Helper T cell (primary cell): ENCODE results near the genes NBPF9 and NBPF19.

- PRO-cap, 2 experiments = peak in 2 of 2 experiments; most common plus-strand start chr1:149102781 (in 2)
Measured at GRCh38 chr1:149102596-149103001, 752 bp downstream of the NBPF9 start.

GRCh38 chr1:149103127-149103893 is at the start of gene NBPF9:
NBPF9 (minus strand) TSS chr1:149103551.
- PRO-cap, 2 experiments = peak in 2 of 2 experiments; most common plus-strand start chr1:149103473 (in 1); most common minus-strand start chr1:149103551 (in 2)

GRCh38 chr1:149229646-149230301 is 126.4 kb upstream of the NBPF9 start:
- PRO-cap, 2 experiments = no peak in any of the 2 experiments

GRCh38 chr1:149472228-149472986 is 2.4 kb upstream of the NBPF19 start:
- PRO-cap, 2 experiments = no peak in any of the 2 experiments

DNA sequence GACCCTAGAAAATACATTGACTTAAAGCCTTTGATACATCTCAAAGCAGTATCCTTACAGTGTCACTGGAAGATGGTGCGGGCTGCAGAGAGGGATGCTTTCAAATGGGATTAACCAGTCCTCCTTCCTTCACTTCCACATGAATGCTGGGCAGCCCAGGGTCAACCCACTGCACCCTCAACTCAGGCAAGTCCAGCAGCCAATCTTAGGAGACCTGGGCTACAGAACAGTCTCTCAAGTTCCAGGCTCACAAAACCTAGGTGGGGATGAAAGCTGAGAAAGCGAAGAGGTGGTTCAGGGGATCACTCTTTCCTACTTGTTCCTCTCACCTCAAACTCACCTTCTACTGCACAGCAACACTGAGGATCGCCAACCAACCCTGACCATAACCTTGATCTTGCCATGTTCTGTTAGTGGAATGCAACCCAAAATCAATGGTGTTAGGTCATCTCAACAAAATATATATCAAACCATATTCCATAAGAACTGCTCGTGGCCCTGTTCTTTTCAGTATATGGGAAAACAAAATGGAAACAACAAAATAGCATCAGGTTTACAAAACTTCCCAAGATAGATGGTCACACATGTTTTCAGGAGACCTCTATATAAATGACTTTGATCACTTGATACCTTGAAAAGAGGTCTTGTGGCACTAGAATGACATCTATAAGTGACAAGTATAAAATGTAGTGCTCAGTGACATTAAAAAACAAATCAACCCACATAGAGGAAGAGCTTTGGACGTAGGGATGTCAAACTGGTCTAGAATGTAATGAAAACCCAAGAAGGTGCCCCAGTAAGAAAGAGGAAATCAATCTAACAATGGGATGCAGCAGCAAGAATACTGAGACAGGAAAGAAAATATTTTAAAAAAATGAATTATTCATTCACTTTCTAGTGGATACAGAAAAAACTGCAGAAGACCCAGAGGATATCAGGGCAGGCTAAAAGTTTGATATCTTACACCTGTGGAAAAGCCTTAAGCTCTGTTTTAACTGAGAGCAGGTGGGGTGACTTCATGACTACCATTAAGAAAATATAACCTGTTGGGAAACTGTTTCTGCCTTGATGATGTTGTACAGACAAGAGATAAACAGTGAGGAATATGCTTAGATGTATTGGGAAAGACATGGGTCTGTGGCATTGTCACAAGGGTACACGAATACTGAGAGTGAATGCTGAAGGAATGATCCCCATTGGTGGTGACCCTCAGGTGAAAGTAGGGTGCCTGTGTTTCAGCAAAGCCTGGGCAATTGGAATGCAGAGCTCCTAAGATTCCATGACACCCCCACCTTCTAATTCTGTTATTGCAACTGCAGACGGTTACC is at the start of gene NBPF19:
NBPF19 (plus strand) TSS at position 724 of the 1,328 bp plus-strand sequence.
- PRO-cap, 2 experiments = no peak in any of the 2 experiments

DNA sequence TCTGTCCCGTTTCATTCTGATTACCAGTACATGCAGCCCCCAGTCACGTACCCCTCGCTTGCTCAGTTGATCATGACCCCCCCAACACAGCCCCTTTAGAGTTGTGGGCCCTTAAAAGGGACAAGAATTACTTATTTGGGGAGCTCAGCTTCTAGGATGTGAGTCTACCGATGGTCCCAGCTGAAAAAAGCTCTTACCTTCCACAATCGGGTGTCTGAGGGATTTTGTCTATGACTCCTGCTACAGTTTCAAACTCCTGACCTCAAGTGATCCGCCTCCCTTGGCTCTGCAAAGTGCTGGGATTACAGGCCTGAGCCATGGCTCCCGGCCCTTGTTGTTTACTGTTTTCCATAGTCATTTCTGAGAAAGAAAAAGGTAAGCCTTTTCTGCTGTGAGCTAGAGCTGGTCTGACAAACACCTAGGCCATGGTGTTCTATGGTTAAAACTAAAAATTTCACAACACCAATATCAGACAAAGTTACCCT is 57.5 kb downstream of the PPIAL4C start:
- PRO-cap, 2 experiments = no peak in any of the 2 experiments

- PRO-cap, 2 experiments = no peak in any of the 2 experiments
Measured at GRCh38 chr1:149712352-149712997, 70.0 kb upstream of the FCGR1A start.

DNA sequence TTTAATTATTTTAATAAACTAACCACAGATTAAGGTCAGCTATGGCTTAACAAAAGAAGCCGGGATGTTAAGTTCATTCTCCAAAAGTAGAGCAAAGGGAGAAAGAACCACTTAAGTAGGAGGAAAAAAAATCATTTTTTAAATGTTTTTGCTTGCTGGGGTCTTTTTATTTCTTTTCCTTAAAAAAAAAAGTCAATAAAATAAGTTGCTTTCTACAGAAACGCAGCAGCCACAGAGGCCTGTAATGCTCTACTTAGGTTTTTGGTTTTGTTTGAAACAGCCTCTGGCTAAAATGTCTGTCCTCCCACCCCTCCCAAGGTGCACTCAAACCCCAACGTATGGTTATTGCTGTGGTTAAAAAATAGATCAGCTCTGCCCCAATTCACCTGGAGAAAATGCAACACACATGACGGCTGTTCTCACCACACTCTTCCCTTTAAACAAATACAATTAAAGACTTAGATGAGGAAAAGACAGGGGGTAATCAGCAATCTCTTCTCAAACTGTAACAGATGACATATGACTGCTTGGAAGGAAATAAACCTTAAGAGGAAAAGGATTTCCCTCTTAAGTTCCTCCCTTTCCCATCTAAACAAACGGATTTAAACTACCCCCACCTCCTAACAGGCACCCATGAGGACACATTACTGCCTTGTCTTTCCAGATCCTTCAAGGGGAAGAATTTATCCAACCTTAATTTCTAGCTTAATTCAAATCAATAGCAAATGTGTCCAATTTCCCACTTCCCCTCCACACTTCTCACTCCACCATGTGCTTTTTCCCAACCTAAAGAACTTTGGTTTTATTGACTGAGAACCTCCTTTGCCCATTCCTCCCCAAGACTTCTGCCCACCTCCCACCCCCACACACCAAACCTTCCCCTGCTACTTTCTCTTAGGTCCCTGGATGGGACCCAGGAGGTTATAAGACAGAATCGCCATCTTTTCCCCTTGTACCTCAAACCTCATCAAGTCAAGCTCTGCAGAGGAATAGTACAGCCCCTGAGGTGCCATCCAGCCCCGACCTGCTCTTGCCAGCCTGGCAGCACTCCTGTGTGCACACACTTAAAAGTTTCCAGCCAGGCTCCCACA is 6.3 kb upstream of the MTMR11 start:
- PRO-cap, 2 experiments = no peak in any of the 2 experiments

DNA sequence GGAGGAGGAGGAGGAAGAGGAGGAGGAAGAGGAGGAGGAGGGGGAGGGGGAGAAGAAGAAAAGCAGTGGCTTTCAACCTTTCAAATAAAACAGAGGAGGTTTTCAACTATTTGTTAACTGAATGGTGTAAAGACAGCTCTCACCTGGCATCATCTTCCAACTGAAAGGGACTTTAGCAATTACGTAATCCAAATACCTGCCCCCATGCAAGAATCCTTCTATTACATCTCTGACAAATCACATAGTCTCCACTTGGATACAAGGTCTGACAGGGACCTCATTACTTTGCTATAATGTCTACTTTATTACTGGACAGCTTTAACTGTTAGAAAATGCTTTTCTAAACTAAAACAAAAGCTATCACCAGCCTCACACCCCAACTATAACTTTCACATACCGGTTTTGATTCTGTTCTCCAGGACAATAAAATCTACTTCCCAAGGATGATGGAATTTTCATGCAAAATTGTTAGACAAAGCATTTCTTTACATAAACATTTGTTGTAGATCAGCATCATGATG is 29.4 kb downstream of the OTUD7B start:
- PRO-cap, 2 experiments = no peak in any of the 2 experiments

DNA sequence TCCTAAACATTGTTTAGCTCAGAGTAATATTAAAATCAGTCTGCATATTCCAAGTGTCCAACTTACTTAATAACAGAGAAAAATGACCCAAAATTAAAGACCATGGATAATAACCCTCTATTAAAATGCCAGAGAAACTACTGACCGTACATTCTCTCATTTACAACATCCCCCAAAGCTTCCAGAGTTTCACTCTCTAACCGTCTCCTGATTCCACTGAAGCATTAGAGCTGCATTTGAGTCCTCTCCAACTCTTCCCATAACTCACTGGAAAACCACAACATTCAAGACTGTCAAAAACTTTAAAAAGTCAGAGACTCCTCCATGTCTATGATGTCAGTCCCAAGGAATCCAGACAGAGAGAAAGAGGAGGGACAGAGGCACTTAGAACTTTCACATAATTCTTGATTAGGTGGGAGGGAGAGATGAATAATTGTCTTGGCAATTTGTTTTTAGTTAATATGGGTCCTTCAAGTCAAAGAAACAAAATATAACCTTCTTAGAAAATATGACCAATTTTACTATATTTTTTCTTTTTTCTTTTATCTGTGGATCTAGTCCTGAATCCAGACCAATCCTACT is 24.1 kb downstream of the OTUD7B start:
- PRO-cap, 2 experiments = no peak in any of the 2 experiments

DNA sequence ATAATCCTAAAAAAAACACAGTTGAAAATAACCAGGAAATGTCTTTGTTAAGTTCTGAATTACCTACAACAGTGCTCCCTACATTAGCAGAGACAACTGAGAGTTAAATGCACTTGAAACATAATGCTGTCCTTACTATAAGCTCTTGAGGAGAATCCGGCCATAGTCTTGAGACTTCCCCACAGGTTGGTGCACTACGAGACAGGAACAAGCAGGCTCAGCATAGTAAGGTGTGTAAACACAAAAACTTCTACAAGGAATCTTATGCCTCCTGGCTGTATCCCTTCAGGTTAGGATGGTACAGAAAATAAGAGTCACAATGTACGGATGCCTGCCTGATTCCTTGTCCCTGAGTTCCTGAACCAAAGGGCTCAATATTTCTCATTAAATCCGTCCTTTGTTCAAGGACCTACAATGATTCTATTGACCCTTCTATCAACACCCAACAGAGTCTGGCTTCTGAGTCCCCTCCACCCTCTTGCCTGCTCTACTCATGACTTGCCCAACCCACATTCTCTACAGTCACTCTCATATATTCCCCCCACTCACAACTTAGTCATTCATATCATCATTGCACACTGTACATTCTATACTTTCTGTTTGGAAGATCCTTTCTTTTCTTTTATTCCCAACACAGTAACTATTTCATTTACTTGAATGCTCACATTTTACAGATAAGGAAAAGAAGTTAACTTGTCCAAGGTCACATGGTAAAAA is 3.8 kb downstream of the OTUD7B start:
- PRO-cap, 2 experiments = no peak in any of the 2 experiments

DNA sequence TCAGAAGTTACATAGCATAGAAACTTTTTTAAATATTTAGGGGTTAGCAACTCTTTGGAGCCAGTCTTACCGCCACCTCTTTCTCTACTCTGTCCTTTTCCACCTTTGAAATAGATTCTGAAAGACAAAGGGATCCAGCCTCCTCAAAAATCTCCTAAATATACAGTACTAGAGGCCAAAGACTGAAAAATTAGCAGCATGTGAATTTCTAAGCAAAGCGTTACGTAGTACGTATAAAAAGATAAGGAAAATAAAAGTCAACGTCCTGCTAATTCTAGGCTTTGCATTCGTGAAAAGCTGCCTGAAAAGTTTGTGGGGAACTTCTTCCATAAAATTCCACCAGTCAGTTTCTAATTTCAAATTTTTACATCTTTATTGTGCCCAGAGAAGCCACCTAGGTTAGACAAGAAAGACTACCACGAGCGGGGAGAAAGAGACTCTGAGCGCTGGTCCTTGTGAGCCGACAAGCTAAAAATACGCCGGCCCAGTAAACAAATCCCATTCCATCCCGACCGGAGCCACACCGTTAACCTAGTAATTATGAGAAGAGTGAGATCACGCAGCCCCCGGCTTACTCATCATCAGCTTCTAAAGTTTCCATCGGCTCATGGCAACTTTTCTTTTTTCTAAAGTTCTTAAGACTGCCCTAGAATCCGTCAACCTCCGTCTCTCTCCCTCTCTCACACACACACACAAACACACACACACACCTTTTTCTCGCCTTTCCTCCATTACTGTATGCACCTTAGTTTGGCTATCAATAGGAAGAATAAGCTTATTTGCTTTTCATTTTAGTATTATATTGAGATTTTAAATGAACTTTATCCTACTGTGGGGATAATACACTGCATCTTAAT is 1.0 kb downstream of the OTUD7B start:
- PRO-cap, 2 experiments = no peak in any of the 2 experiments

DNA sequence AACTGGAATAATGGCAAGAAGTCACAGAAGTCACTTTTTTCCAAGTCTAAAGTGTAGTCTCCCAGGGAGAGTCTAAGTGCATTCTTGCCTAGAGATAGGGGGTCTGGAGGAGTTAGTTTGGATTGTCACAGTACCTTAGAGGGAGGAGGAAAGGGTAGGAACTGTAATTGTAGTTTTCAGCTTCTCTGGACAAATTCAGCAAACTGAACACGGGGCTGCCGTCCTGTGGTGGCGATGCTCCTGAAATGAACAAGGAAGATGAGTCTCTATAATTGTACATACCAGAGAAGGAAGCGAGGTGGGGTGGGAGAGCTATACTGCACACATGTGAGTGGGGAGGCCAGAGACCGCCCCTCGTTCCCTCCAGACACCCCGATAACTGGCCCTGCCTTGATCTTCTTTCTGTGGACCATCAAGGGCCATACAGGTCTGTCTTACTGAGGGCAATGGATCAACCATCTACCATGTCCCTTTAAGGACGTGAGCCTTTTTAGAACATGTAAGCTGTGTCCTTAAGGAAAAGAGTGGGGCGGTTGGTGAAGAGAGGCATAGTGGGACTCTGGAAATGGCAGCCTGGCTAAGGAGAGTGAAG is 5.6 kb downstream of the PLEKHO1 start:
- PRO-cap, 2 experiments = no peak in any of the 2 experiments

DNA sequence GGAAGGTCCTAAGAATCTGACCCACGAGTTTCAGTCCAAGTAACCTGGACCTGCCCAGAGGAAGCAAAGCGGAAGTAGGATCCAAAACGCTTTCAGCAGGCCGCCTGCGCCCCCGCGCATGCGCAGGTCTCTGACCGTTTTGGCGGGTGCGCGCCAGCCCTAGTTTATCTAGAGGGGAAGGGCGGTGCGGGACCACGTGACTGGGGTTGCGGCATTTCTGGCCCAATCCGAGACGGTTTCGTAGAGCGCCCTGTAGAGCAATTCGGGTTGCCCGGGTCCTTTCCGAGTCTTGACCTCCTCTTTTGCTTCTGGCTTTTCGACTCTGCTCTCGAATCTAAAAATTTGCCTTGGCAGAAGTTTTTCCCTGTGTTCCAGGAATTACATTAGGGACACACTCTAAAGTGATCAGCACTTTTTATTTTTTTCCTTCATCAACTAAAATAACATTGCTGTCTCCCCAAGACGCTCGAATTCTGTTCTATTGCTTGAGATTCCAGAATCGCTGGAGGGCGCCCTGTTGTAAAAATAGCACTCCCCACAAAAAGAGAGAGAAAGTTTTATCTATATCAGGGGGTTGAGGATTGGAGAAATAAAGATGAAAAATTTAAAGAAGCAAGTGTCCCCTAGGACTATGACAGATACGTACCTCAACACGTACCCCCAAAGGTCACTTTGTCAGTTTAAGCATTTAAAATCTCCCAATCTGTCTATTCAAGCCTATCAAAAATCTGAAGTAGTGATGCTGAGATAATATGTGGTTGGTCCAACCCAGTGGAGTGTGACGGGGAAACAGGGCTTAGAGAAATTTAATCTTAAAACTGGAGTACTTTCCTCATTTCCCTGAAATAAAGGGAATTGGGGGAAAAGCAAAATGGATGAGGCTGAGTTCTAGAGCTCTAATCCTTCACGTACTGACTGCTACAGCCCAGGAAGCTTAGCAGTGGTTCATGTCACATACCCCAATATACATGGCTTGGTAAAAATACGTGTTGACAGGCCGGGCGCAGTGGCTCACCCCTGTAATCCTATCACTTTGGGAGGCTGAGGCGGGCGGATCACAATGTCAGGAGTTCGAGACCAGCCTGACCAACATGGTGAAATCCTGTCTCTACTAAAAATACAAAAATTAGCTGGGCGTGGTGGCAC is 22.0 kb downstream of the ANP32E start:
- PRO-cap, 2 experiments = peak in 2 of 2 experiments; most common plus-strand start position 225 of the sequence (in 1); most common minus-strand start position 135 of the sequence (in 2)

- PRO-cap, 2 experiments = no peak in any of the 2 experiments
Measured at GRCh38 chr1:150236867-150237444, 1.0 kb upstream of the ANP32E start.

- PRO-cap, 2 experiments = no peak in any of the 2 experiments
Measured at GRCh38 chr1:150256300-150257333, 957 bp upstream of the CA14 start.

- PRO-cap, 2 experiments = no peak in any of the 2 experiments
Measured at GRCh38 chr1:150267661-150267830, 1.3 kb downstream of the APH1A start.

DNA sequence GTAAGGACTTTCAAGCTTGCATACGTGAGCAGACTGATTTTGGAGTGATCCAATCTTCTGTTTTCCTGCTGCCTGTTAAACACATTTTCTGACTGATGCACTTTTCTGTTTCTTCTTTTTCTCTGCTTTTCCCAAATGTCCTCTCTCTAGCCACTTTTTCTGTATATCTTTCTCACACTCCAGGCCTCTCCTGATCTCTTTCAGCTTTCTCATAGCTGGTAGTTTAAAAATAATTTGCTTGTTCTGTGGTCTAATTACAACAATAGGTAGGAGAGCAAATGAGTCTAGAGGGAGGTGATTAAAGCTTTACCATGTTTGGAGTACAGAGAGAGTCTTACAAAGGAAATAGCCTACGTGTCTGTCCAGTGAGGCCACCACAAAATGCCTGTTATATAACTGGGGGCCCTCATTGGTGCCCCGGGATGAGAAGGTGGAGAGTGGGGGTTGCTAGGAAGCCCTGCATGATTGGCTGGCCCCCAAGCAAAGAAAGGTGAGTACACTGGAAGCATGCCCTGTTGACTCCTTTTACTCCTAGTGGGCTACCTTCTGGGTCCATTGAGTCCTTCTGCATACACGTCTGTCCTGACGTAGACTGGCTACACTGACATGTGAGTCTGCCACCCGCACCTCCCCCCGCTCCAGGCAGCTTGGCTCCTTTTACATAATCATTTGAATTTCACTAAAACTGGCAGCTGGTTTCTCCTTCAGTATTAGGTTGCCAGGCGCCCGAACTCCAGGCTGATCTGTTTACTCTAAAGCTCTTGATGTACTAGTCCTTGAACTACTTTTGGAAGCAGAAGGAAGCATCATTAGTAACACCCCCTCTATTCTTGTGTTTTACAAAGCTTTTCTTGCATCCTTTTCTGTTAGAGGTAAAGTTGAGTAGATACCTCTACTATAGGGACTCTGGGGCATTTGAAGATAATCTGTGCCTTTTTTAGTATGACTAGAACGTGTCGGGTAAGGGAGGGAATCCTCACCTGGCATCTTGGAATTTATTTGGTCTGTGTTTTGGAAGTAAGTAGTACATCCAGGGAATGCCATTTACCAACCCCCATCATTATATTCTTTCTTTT is 8.6 kb downstream of the MRPS21 start:
- PRO-cap, 2 experiments = no peak in any of the 2 experiments

DNA sequence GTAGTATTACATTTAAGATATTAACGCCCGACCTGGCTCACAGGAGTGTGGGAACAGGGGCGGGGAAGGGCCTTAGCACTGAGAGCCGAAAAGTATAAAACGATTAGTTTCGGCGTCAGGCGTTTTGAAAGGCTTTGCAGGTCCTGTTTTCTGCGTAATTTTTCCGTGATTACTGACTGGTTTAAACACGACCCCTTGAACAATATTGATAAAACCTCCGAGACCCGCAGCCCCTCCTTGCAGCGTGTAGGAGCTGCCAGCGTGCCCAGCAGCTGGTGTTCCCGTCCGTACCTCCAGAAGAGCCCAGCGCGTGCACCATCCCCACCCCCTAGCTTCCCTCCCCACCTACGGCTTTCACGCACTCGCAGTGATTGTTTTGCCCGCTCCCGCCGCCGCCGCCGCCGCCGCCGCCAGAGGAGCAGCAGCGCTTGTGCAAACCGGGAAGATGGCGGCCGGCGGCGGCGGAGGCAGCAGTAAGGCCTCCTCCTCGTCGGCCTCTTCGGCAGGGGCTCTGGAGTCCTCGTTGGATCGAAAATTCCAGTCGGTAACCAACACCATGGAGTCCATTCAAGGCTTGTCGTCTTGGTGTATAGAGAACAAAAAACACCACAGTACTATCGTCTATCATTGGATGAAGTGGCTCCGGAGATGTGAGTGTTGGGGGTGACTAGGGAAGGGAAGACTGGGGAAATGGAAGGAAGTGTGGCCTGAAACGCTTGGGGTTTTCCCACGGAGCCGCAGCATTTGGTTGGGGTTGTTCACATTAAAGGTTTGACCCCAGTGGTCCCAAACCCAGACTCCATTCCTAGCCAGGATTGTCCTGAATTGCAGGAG is 540 bp downstream of the RPRD2 start:
- PRO-cap, 2 experiments = peak in 2 of 2 experiments; most common plus-strand start position 440 of the sequence (in 2); most common minus-strand start position 305 of the sequence (in 2)

DNA sequence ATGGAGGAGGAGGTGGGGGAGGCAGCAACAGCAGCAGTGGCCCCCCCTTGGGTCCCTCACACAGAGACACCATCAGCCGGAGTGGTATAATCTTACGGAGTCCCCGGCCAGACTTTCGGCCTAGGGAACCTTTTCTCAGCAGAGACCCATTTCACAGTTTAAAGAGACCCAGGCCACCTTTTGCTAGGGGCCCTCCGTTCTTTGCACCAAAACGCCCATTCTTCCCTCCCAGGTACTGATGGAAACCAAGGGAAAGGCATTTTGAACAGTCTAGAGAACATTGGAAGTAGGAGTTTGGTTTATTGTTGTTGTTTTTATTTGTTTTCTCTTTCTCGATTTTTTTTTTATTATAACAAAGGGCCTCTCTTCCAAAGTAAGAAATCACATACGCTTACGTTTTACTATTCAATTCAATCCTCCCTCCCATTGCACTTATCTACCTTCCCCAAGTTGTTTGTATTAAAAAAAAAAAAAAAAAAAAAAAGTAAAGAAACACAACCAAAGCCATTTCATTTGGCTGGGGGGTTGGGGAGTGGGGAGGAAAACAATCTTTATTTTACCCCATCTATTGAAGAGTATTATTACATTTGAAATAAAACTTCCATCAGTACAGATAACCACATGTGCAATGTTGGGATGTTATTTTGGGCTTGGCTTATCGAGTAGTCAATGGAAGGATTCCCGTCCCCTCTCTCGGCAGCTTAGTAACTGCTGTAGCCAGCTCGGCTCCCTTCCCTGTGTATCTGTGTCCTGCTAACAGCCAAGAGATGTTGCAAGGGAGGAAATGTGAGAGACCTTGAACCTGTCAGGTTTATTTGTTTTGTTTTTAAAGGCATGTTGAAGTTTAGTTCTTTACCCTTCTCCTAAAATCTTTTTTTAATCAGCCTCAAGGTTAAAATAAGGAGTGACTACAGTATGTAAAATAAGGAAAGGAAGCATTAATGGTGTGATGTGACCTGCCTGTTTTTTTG is 13.8 kb upstream of the TARS2 start:
- PRO-cap, 2 experiments = no peak in any of the 2 experiments